SP-49 (cell line): ENCODE measurements around a stretch of chr1.

DNA sequence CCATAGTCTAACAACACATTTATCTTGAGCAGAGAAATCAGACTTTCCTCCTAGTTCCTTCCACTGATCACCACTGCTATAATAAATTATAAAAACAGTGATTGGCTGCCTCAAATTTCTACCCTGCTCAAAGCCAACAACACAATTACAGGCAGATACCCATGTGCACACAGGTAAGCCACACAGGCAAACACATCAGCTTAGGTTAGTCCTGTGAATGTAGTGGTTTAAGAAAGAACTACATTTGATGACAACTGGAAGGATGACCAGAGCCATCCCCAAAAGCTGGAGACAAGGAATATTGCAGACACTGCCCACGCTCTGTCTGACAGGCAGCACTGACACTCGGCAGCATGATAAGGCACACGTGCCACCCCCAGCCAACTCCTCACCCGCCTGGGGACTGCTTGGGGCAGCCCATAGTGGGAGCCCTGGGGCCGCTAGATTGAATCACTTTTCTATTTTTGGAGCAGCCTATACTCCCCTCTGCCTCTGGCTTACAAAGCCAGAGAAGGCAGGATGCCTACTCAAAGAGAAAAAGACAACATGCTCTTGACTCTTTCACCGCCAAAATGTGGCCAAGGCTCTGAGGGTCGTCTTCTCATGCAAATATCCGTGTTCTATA, 1.5 kb downstream of the SMG5 start:
- PRO-cap, result no peak

DNA sequence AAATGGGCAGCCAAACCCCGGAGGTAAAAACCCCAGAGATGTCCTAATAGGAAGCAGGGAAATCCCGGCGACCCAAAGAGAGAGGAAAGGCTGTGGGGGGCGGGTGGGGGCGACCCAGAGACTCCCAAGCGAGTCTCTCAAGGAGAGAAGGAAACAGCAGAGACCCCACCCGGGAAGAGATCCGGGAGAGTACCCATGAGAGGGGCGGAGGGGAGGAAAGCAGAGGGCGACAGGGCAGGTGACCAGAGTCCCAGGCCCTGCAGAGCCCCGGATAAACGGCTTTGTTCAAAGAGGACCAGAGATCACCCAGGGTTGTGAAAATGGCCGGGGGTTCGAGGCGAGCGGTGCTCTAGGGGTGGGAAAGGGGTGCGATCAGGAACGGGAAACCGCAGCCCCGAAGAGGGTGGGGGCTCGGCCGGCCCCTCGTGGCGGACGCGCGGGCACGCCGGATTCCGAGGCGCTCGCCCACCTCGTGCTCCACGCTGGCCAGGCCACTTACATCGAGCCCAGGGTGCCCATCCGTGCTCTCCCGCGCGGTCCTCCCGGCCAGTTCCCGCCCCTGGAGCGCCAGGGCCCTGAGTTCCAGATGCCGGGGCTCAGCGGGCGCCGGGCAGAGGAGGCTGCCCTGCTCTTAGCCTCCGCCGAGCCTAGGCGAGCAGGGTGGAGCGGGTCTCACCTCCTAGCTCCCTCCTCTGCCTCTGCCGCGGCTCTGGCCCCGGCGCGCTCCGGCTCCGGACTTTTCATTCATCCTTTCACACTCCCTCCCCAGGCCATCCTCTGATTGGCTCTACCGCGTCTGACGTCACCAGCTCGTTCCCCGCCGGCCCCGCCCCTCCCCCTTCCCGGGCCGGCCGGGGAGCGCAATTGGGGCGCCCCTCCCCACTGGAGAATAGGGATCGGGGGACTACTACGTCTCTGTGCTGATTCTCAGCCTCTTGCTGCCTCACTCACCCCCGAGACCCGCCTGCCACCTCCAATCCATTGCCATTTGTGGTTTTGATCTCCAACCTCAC, 52.4 kb downstream of the RHBG start:
- PRO-cap, result unidirectional peak, minus-strand start at position 711 of the sequence

DNA sequence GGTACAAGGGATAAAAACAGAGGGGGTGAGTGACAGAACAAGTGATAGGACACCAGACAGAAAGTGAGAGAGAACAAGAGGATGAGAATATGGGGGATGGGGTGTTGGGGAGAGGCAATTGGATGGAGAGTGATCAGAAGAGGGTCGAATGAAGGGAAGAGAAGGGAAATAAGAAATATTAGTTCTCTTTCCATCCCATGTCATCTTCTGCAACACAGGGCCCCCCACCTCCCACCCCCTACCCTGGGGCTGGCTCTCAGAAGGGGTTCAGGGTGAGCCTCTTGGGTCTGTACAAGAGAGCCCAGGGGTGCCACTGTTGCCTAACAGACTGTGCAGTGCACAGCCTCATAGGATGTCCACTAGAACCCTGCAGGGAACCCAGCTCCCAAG, 32.3 kb downstream of the MEF2D start:
- PRO-cap, result no peak

DNA sequence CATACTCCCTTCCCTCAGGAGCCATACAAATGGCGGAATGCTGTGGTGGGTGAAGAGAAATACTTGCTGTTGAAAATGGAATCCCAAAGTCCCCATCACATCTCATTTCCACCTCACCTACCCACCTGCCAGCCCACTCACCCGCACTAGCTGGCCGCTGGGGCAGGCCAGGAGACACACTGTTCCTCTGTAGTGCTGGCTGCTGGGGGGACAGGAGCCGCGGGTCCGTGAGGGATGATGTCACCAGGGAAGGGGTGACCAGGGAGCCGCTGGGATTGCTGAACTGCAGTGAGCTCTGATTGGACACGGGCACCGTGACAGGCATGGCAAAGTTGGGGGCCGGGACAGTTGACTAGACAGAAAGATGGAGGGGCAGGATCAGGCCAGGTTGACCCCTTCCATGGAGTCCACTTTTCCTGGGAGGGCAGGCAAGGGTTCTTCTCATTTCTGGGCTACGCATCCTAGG, 21.1 kb downstream of the MEF2D start:
- PRO-cap, result no peak

GRCh38 chr1:156491593-156492251, 8.9 kb downstream of the MEF2D start:
- PRO-cap, result bidirectional peak, plus-strand start at chr1:156492027, minus-strand start at chr1:156491744

DNA sequence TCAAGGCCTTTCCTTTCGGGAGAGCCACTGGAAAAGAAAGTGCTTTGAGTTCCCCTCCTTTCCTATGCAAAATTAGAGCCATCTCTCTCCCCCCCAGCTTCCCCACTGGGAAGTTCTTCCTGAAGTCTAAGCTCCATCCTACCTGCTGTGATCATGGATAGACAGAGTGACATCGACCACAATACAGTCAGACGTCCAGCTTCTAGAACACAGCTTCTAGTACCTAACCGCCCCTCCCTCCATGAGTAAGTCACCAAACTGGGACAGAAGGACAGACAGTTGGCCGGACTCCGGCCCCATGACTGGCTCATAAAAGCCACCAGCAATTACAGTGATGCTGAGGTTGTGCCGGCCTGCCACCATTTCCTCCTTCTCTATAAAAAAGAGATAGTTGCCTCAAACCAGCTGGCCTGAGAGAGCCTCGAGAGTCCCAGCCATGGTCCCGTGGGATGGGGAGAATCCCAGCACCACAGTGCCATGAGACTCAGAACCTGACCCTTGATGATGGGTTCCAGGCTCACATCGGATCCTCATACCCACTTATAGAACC, 3.5 kb downstream of the MEF2D start:
- PRO-cap, result no peak

DNA sequence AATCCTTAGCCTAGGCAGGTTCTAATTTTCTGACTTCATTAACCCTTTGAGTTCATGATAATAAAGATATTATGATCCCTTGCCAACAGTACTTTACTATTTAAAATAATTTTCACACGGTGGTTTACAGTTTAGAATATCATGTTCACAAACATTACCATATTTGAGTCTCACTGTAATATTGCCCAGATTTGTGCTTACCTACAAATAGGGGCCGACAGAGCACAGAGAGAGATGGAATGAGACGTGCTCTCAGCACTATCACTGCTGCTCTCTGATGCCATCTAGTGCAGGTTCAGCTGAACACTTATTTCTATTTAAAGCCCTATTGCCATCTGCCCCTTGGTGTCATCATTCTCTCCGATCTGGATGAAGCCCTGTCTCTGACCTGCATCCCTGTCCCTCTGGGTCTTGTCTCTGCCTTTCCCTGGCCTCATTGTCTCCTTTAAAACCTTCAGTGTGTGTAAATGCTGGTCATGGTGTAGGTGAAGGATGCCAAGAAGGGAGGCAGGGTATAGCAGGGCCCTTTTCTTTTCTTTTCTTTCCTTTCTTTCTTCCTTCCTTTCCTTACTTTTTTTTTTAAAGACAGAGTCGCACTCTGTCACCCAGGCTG, 11.1 kb upstream of the HAPLN2 start:
- PRO-cap, result no peak

GRCh38 chr1:156659723-156661216, 16.9 kb downstream of the NES start:
- PRO-cap, result no peak

DNA sequence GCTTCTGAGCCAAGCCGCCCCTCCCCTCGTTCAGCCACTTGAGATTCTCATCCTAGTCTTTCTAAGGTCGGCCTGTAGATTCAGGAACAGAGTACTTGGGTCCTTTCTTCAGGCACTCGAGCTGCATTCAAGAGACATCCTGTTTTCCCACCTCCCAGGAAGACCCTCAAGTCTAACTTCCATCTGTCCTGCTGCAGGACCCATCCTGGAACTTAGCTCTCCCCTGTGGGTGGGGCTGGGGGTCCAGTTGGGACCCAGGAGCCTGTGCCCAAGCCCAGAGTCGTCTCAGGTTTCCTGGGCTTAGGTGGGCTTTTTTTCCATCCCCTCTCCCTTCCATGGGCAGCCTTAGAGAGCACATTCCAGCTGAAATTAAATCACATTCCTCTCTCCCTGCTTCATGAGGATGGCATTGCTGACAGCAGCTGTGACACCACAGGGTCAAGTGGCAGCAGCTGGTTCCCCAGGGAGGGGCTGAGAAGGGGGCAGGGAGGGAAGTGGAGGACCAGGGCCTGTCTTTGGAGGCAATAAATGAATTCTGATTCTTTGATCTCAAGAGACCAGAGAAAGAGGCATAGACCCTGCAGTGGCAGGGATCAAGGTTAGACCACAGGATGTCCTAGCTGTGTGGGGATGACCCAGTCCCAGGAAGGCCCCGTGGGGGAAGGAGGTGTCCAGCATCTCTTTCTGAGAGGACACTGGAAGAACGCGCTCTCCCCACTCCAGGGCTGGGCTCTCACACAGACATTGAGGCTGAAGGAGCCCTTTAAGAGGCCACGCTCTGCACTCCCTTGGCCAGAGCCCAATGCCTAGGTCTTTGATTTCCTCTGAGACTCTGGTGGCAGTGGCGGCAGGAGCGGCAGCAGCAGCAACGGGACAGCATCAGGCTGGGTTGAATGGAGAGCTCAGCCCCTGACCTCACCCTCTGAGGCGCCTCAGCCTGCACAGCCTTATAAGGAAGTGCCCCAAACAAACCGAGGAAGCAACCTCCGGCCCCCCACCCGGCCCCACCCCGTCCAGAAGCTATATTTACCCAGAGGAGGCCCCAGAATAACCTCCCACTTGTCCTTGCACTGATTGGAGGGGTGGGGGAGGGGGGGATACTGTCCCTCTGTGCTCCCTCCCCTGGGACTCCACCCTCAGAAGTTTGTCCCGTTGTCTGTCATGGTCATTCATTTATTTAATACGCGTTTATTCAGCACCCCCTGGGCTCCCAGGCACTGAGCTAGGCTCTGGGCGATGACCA, 12.6 kb downstream of the NES start:
- PRO-cap, result no peak

- PRO-cap, result no peak
These were observed 11.8 kb upstream of the NES start for GRCh38 chr1:156688858-156689486.

DNA sequence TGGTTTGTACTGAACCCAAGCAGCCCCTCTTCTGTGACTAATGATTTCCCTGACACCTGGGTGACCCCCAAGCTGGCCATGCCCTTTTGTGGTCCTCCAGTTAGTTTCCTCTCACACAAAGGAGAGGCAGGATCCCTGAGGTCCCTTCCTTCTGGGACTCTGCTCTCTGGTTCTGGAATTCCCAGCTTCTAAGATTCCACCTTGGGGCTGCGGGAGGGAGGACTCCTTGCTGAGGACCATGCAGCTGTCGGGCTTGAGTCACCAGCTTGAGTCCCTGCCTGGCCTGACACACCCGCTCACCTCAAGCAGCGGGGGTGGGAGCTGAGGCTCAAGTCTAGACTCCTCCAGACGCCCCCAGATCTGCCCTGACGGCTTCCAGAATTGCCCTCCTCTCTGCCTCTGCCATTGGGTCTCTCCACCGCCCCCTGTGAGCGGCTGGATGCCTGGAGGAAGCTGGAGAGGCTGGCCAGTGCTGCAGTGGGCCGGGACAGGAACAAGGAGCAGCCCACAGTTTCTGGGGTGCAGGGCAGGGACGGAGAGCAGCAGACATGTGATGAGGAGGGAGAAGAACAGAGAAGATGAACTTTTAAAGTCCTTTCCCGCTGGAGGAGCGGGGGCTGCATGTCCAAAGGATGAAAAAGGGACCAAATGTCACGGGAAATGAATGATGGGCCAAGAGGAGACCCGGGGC, 13.7 kb downstream of the CRABP2 start:
- PRO-cap, result no peak

DNA sequence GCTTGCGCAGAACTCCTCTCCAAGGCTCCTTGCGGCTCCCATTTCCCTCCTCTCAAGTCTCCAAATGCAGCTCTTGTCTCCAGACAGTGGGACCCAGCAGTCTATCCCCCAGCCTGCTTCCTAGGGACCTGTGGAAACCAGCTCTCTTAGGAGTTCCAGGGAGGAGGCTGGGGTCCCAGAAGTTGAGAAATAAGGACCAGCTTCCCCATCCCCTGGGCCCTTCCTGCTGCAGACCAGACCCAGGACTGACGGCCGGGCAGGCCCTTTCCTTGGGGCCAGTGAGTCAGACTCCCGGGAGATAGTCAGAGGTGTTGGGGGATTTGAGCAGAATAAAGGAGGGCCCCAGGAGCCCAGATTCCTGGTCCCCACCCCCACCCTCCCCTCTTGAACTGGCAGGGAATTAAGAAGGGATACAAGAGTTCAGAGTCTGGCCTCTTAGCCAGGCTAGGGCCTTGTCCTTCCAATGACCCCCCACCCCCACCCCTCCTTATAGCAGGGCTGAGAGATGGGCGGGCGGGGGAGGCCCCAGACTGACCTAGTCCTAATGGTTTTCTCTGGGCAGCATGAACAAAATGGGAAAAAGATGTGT, 5.5 kb upstream of the CRABP2 start:
- PRO-cap, result no peak

DNA sequence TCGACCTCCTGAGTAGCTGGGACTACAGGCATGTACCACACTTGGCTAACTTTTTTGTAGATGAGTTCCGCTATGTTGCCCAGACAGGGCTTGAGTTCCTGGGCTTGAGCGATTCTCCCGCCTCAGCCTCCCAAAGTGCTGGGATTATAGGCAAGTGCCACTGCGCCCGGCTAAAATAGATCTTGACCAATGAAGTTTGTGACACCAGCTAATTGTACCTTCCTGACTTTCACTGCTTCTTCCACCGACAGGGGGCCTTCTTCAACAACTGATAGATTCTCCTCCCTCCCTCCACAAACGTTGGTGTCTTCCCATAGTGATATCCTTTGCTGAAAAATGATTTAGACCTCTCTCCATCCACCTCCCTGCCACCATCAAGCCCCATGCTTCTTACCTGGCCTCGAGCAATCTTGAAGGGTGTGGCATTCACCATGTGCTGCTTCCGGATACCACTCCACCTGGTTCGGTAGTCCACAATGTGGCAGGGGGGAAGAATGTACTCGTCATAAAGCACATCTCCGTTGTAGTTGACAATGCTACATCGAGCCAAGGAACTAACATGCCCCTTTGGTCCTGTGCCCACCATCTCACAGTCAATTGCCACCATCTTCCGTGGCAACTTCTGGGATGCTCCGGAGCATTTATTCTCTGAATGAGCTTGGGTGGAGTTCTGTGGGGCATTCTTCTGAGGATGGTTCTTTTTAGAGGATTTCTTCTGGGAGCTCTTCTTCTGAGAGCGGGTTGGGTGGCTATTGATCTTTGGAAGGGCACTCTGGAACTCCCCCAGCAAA, 1.6 kb upstream of the METTL25B start:
- PRO-cap, result no peak

DNA sequence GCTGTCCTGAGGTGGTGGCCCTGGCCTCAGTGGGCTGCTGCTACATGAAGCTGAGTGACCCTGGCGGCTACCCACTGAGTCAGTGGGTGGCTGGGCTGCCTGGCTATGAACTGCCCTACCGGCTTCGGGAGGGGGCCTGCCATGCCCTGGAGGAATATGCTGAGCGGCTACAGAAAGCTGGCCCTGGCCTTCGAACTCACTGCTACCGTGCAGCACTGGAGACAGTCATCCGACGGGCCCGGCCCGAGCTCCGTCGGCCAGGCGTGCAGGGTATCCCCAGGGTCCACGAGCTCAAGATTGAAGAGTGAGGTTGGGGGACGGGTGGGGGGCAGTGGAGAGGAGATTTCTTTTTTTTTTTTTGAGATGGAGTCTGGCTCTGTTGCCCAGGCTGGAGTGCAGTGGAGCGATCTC, 5.6 kb upstream of the ISG20L2 start:
- PRO-cap, result no peak

- PRO-cap, result no peak
These were observed 839 bp downstream of the HDGF start for GRCh38 chr1:156750711-156750961.

DNA sequence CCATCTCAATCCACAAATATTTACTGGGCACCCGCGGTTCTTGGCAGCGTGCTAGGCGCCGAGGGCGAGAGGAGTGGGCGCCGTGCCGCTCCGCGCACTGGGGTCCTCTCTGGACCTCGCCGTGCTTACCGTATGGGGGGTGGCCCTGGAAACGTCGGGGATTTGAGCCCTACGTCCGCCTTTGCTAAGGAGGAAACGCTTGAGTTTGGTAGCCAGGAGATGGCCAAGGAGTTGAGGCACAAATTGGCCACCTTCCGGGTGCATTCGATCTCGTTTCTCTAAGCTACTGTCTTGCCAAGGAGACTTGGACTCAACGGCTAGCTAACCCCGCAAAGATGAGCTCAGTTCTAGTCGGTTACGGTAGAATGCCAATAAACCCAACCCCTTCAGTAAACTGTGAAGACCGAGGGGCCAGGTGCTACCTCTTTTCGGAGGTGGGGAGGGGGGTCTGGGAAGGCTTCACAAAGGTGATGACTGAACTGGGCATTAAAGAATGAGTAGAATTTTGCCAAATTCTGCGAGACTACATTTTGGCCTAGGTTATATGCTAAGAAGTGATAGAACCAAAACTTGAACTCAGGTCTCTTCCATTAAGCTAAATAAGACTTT, 729 bp upstream of the HDGF start:
- PRO-cap, result no peak

DNA sequence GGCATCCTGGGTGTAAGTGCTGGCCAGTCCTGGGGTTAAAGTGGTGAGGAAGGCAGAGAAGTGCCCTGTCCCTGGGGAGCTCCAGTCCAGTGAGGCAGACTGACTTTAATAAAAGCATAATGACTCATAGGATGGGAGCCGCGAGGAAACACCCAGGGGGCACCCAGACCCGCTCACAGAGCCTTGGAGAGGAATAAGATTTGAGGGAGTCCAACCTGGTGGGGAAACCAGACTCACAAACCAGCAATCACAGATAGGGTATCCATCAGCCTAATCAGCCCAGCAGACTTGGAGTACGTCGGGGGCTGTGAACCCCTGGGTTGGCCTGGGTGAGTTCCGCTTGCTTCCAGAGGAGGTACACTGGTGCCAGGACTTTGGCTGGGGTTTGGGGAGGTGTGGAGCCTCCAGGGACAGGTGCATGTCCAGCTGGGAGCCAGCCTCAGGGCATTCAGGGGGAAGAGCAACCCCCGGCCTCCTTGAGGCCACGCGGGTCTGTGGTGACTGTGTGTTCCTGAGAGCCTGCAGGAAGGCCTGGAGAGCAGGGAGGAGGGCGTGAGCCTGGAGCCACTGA, 3.7 kb downstream of the PEAR1 start:
- PRO-cap, result no peak

DNA sequence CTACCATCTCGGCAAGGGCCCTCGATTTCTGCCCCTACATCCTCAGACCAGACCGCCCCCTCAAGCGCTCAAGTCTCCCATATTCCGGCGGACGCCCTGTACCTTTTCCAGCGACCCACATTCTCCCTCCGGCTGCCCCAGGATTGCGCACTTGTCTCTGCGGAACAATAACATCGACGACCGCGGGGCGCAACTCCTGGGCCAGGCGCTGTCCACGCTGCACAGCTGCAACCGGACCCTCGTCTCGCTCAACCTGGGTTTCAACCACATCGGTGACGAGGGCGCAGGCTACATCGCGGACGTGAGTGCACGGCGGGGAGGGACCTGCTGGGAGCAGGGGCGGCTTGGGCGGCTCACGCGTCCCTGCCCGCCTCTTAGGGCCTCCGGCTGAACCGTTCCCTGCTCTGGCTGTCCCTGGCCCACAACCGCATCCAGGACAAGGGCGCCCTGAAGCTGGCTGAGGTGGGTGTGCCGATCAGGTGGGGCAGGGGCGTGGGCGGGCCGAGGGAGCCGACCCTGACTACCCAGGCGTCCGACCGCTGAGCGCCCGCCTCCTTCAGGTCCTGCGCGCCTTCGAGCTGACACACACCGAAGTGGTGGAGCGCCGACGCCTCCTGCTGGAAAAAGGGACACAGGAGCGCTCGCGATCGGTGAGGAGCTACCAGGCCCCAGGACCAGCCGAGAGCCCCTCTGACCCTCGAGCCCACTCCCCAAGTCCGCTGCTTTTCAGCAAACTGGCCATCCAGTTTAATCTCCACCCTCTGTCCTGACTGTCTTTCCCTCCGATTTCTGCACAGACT, 7.1 kb downstream of the LRRC71 start:
- PRO-cap, result no peak

DNA sequence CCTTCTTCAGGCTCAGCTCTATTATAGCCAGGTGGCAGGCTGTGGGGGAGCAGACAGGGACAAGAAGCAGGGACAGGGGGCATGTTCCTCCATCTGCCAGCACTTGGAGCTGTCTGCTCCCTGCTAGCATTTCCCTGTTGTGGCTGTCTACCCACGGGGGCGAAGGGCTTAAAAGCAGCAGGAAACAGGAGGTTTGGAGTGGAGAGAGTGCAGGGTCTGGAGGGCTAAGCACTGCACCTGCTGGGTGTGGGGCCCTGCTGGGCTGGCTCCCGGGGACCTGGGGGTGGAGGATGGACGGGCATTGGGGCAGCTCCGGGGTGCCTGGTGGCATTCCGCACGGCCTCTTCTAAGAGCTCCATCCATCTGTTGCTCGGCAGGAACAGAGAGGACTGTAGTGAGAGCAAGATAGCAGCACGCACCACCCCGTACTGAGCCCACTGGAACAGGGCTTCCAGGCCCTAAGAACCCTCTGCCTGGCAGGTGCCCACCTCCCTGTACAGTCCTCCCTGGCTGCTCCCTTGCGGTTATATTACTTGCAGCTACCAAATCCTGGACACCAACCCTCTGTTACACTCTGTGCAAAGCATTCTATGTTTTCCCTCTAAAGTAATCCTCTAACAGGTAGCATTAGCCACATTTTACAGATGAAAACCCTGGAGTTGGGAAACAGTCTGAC, 21.3 kb downstream of the LRRC71 start:
- PRO-cap, result no peak

DNA sequence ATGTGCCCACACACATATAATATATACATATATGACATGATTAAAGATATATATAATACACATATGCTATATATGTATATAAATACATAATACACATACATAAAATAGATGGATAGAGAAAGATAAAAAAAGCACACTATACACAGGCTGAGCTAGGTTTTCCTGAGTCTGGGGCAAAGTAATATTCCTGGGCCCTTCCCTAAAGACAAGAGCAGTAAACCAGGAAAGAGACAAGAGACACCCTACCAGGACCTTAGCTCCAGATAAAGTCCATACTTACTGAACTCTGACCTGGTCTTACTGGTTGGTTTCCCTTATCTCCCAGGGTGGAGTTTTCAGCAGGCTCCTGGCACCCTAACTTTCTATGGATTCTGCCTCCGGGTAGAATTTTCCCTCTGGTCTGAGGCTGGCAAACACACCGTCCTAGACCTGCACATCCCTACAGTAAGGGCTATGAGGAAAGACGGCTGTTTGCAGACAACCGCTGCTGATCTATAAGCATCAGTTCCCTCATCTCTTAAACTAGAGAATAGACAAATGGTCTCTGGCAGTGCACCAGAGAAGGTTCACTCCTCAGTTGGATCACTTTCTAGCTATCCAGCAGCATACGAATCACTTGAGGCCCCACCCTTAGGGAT, 52.1 kb downstream of the ARHGEF11 start:
- PRO-cap, result no peak